ENCODE results near the gene WARS2.

- PRO-cap = no peak
Measured at GRCh38 chr1:117625000-117625456, 19.2 kb downstream of the TENT5C start.

DNA sequence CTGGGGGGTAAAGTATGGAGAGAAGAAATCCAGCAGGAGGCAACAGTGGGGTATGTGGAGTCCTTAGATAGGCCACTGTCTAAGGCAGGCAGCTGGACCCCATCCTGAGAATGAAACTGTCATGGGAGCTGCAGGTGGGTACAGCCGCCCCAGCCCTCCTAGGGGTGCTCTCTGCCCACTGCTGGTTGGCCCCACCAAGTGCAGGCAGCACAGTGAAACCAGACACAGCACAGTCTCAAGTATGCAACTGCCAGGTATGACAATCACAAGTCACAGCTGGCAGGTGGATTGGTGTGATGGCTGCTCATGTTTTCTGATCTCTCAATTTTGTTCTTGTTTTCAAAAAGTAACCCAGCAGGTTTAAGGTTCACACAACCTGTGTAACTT is 80.6 kb downstream of the TENT5C start:
- PRO-cap = no peak

- PRO-cap = no peak
Measured at GRCh38 chr1:117821526-117822073, 107.8 kb downstream of the GDAP2 start.

- PRO-cap = no peak
Measured at GRCh38 chr1:118028242-118028770, 98.8 kb downstream of the WDR3 start.

GRCh38 chr1:118843004-118843298 is 145.2 kb downstream of the TBX15 start:
- PRO-cap = no peak

DNA sequence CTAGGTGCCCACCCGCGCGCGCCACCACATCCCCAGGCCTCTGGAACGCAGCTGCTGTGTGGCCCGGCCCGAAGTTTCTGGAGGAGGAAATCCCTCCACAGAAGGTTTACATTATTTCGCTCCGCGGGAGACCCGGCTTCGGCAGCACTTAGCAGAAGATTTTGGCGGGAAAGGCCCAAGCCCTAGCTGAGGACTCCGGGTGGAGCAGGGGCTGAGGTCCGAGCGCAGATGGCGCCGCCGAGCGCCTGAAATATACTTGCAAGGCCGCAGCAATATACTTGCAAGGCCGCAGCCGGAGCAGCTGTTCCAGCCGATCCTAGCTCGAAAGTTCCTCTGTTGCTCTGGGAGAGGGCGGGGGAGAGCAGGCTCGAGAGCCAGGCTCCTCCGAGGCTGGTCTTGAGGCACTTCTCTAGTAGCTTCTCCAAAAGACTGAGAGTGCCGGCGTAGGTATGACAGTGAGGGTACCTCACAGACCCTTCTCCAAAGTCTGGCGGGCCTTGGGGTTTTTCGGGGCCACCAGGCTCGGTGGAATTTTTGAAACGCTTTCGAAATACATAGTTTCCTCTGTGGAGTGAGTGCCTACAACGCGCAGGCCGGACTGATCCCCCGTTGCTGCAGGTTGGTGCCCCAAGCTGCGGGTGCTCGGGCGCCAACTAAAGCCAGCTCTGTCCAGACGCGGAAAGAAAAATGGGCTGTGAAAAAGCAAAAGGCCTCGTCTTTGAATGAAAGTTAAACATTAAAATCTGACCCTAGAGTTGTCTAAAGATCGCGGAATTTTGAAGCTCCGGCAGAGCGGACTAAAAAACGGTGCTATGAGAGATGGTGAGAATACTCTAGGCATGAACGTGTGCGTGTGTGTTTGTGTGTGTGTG is 3.7 kb downstream of the TBX15 start:
- PRO-cap = no peak

- PRO-cap = bidirectional peak, plus-strand start at chr1:119140417, minus-strand start at chr1:119140360; bidirectional peak, plus-strand start at chr1:119140771, minus-strand start at chr1:119140647
Measured at GRCh38 chr1:119139875-119140879, at the start of gene WARS2. WARS2 (minus strand) TSS chr1:119140653.

DNA sequence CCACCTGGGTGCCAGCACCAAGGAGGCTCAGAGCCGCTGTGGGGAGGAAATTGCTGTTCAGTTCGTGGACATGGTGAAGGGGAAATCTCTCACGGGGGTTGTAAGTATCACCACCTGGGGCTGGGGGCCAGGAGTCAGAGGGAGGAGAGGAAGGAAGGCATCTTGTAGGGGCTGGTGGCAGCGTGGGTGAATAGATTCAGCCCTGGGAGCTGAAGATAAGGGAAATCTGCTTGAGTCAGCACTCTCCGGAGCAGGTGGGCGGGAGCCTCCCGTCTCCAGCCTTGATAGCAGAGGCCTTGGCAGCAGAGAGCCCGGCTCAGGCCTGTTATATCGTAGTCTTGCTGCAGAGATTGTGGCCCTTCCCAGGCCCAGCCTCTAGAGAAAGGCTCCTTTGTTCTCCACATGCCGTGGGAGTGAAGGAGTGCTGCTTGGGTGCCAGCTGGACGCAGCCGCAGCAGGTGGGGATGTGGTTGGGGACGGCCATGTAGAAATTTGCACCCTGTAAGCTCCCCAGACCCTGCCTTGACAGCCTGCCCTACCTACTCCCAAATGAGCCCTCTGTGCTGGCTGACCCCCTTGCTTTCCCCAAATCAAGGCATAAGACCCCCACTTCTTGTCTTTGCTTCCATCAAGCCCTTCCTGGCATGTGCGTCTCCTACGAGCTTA is 25.6 kb downstream of the PHGDH start:
- PRO-cap = no peak

GRCh38 chr1:119778401-119778782 is 9.7 kb upstream of the HMGCS2 start:
- PRO-cap = no peak

- PRO-cap = no peak
Measured at GRCh38 chr1:119782649-119783810, 14.3 kb upstream of the HMGCS2 start.

DNA sequence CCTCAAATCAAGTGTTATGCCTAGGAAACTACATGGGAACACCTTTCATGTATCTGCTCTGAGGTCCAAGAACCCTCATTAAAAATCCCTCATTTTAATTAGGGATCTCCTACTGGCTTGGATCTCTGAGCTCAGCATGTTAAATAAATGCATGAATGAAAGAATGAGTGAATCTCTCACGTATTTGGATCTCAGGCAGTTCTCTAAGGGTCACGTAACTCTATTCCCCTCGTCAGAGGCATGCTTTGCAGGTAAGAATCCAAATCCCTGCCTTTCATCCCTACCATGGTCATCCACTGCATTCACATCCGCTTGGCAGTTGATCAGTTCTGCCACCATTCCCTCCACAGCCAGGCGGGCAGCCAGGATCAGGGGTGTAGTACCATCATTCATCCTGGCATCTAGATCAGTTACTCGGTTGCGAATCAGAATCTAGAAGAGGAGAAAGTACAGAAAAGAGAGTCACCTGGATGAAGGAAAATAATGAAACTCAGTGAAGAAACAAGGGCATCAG is 21.9 kb upstream of the ADAM30 start:
- PRO-cap = no peak

- PRO-cap = no peak
Measured at GRCh38 chr1:119919207-119919648, 22.9 kb upstream of the ADAM30 start.

- PRO-cap = no peak
Measured at GRCh38 chr1:119973912-119974537, 77.7 kb upstream of the ADAM30 start.

GRCh38 chr1:119980078-119980486 is 83.8 kb upstream of the ADAM30 start:
- PRO-cap = no peak

GRCh38 chr1:119987023-119987292 is 82.5 kb downstream of the NOTCH2 start:
- PRO-cap = no peak

- PRO-cap = no peak
Measured at GRCh38 chr1:120132110-120132407, 44.3 kb downstream of the SEC22B start.

GRCh38 chr1:120491676-120492161 is 76.9 kb downstream of the NBPF8 start:
- PRO-cap = no peak

GRCh38 chr1:120523762-120524245 is 109.0 kb downstream of the NBPF8 start:
- PRO-cap = no peak

- PRO-cap = no peak
Measured at GRCh38 chr1:120552287-120552613, 137.4 kb downstream of the NBPF8 start.

DNA sequence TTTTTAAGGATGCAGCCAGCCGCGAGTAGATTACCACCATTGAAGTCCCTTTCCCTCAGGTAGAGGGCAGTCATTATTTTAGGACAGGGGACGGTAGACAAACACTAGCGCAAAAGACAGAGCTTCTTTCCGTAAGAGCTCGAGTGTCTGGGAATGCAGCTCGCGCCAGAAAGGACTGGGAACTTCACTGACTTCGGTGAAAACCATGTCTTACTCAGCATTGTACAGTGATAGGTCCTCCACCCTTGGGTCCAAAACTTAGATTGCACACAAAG is 144.4 kb downstream of the NBPF8 start:
- PRO-cap = unidirectional peak, plus-strand start at position 104 of the sequence; unidirectional peak, plus-strand start at position 134 of the sequence

Measured in Metastatic Lung Carcinoma in the Adrenal Gland (tissue), 1 donor.